Left ventricle myocardium (tissue), 1 donor: ENCODE results near the genes POP4 and PLEKHF1.

GRCh38 chr19:23264275-23264686 is 14.1 kb upstream of the ZNF724 start:
- PRO-cap, result no peak

DNA sequence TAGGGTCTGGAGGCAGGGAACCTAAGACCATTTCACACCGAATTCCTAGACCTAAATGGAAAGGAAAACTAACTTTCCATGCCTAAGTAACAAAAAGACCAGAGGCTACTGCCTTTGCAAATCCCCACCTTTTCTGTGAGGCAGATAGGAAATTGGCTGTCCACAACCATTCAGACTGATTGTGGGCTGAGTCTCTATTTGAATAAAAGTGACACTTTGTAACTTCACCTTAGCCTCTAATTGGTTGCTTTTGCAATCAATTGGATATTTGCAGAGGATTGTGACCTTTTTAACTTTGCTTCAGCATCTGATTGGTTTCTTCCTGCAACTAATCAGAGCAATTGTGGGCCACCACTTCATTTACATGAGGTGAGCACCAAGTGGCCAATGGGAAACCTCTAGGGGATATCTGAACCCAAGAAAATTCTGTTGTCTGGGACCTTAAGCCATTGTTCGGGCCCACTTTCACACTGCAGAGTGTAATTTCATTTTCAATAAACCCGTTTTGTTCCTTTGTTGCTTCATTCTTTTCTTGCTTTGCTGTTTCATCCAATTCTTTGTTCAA is 20.9 kb downstream of the ZNF675 start:
- PRO-cap, result no peak

DNA sequence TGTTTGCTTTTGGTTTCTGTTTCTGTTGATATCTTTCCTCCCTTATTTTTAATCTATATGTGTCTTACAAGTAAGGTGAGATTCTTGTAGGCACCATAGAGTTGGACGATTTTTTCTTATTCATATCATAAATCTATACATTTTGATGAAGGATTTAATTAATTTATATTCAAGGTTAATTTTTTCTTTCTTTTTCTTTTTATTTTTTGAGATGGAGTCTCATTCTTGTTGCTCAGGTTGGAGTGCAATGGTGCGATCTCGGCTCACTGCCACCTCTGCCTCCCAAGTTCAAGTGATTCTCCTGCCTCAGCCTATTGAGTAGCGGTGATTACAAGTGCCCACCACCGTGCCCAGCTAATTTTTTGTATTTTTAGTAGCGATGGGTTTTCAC is 57.6 kb downstream of the ZNF254 start:
- PRO-cap, result no peak

DNA sequence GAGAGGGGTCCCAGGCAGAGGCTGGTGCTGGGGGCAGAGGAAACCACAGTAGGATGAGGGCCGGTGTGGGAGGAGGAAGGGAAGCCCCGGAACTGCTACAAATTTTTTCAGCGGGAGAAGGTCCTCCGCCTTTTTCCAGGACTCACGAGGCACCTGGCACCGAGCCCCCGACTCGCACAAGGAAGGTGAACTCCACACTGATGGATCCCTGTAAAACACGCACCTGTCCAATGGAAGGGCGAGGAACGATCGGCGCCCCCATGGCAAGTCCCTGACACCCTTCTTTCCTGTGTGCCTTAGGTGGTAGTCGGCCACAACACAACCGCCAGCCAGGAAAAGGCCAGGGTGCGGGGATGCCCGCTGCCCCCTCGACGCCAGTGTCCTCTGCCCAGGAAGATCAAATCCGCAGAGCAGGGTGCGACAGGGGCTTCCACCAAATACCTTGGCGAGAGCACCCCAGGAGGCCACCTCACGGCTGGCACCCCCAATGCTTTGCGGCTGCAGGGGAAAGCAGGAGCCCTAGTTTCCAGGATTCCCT is 91.1 kb downstream of the ZNF254 start:
- PRO-cap, result no peak

- PRO-cap, result no peak
These were observed 1440.4 kb downstream of the UQCRFS1 start for GRCh38 chr19:27772463-27773110.

- PRO-cap, result no peak
These were observed 744.3 kb downstream of the UQCRFS1 start for GRCh38 chr19:28468661-28469065.

- PRO-cap, result no peak
These were observed 609.0 kb downstream of the UQCRFS1 start for GRCh38 chr19:28603953-28604411.

DNA sequence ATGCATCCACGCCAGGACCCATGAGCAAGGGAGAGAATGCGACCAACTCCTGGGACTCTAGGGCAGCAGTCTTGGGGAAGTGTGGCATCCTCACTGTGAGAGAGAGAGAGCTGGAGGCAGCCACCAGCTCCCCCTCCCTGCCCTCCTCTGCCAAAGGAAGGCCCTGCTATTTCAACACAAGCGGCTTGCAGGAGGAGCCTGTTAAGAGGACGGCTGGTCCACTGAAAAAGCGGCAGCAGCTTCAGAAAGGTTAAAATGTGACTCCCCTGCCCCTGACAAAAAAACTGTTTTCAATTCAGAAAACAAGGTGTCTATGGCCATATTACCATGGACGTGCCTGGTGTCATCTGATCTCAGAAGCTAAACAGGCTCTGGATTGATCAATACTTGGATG is 211.6 kb downstream of the UQCRFS1 start:
- PRO-cap, result no peak

DNA sequence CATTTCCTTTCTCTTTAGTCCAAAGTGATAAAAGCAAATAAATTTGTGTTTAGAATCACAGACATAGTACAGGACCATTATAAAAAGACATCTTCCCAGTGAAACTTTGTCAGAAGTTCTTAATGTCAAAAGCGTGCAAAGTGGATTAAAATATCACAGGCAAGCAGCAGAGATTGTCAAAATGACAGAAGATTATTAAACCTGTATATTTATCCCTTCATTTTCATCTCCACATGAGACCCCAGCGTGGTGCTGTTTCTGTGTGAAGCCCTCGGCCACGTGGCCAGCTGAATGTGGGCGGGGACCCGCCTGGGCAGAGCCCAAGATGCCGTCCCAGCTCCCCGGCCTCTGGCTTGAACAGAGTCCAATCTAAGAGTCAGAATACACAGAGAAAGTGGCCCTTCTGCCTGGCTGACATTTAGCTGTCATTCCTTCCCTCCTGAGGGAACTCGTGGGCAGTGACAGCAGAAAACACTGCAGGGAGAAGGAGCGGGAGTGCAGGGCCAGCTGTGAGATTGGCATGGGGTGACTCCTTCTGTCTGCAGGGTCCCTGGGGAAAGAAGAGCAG is 34.9 kb upstream of the UQCRFS1 start:
- PRO-cap, result no peak

GRCh38 chr19:29277081-29277716 is 64.2 kb upstream of the UQCRFS1 start:
- PRO-cap, result no peak

GRCh38 chr19:29606120-29606443 is at the start of gene POP4:
TSS of gene POP4 (plus strand) at chr19:29606283.
- PRO-cap, result bidirectional peak, plus-strand start at chr19:29606294, minus-strand start at chr19:29606209

DNA sequence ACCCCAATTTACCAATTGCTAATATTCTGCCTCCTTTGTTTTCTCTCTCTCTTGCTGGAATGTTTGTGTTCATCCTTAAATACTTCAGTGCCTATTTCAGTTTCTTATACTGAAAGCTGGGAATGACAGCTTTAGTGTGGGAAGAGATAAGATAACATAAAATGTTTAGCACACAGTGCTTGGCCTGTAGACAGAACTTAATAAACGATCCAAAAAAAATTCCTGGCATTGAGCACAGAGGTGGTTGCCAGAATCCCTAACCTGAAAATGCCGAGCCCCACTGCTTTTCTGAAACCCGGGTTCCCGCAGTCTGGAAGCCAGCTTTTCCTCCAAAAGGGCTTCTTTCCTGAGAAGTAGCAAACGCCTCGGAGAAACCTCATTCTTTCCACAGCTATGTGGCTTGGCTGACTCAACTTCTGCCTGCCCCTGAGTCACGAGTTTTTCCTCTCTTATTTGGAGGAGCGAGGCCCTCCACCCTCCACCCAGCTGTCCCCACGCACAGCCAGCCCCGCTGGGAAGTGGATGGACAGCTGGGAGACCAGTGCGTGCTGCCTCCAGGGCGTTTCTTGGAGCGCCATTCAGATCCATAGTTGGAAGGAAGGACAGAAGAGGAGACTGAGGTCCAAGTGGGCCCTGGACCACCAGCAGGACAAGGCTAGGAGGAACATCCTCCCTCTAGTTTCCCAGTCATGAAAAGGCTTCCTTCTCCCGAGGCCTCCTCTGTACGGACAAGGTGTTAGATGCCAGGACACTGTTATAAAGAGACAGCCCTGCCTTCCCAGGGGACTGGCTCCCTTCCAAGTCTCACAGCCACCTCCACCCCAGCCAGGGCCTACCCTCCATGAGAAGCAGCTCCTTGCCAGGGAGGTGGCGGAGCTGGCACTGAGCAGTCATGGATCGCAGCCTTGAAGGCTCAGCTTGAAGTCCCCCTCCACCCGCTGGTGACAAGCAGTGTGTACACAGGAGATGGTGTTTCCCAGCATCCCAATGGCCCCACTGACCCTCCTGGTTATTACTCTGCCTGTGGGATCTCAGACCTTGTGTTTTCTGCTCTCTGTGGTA is 2.6 kb upstream of the PLEKHF1 start:
- PRO-cap, result bidirectional peak, plus-strand start at position 499 of the sequence, minus-strand start at position 418 of the sequence; bidirectional peak, plus-strand start at position 862 of the sequence, minus-strand start at position 730 of the sequence

GRCh38 chr19:29664567-29665777 is at the start of gene PLEKHF1:
TSS of gene PLEKHF1 (plus strand) at chr19:29665461.
- PRO-cap, result unidirectional peak, plus-strand start at chr19:29665051; bidirectional peak, plus-strand start at chr19:29665461, minus-strand start at chr19:29665255

DNA sequence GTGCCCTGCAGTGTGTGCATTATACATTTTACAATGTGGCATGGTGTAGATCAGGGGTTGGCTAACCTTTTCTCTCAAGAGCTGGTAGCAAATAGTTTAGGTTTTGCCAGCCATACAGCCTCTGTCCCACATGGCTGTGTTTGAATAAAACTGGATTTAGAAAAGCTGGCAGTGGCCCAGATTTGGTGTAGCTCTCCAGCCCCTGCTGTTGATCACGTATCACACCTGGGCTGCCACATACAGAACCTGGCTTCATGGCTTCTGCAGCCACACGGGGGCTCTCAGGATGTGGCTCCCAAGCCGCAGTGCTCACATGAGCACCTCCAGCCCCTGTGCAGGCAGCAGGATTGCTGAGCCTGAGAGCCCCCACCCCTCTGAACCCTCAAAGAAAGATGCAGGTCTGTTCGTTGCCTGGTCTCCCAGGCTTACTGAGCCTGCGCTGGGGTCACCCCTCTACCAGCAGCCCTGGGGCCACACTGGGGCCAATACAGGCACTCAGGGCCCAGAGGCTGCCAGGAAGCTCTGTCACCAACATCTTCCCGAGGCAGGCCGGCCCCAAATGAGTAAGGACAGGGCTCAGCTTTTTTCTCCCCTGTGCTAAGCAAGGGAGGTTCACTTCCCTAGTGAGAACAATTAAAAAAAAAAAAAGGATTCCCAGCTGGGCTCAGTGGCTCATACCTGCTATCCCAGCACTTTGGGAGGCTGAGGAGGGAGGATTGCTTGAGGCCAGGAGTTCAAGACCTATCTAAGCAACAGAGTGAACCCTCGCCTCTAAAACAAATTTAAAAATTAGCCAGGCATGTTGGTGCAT is 2.7 kb downstream of the PLEKHF1 start:
- PRO-cap, result no peak

GRCh38 chr19:30229514-30229960 is 142.6 kb upstream of the ZNF536 start:
- PRO-cap, result unidirectional peak, minus-strand start at chr19:30229635

GRCh38 chr19:30340167-30340511 is 32.0 kb upstream of the ZNF536 start:
- PRO-cap, result no peak

DNA sequence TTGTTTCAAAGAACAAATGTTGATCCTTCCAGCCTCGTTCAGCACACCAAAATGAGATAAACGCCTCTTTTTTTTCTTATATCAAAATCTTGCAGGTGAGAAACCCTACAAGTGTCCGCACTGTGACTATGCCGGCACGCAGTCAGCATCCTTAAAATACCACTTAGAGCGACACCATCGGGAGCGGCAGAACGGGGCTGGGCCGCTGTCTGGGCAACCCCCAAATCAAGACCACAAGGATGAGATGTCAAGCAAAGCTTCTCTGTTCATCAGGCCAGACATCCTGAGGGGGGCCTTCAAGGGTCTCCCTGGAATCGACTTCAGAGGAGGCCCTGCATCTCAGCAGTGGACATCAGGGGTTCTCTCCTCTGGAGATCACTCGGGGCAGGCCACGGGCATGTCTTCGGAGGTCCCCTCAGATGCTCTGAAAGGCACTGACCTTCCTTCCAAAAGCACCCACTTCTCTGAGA is 175.7 kb downstream of the ZNF536 start:
- PRO-cap, result no peak

GRCh38 chr19:31341711-31342268 is 7.4 kb downstream of the TSHZ3 start:
- PRO-cap, result no peak

GRCh38 chr19:31502698-31502902 is 153.4 kb upstream of the TSHZ3 start:
- PRO-cap, result no peak

DNA sequence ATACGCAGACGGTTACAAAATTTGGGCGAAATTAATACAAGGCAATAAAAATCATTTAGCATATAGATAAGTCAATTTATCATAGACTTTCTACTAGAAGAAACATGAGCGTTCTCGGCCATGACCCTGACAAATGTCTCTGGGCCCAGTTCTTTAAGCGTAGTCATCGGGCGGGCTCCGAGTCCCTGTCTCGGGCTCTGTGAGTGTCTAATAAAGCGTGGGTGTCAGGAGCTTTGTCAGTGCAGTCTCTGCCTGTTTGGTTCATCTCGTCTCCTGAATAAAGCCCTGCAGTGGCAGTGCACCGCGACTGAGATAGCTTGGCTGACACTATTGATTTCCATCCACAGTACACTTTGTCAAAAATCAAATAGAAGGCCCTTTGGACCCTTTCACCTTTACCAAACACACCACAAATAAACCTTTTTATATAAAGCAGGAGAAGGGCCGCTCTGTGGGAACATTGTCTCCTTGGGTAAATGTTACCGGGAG is 368.0 kb upstream of the TSHZ3 start:
- PRO-cap, result no peak